Omental fat pad (tissue), 4 donors: ENCODE data around the genes TEDC2, TBC1D24, PRSS27 and SRRM2.

- PRO-cap: no peak
- RAMPAGE, long total RNA, 4 experiments: no peak in any of the 4 experiments
These were observed 817 bp downstream of the ABCA3 start for GRCh38 chr16:2339395-2340426.

GRCh38 chr16:2430189-2430838 lies 1.1 kb downstream of the CCNF start:
- PRO-cap: no peak
- RAMPAGE, long total RNA, 4 experiments: no peak in any of the 4 experiments

GRCh38 chr16:2458506-2459431 lies 1.1 kb upstream of the TEDC2 start:
- PRO-cap: no peak
- RAMPAGE, long total RNA, 4 experiments: no peak in any of the 4 experiments

DNA sequence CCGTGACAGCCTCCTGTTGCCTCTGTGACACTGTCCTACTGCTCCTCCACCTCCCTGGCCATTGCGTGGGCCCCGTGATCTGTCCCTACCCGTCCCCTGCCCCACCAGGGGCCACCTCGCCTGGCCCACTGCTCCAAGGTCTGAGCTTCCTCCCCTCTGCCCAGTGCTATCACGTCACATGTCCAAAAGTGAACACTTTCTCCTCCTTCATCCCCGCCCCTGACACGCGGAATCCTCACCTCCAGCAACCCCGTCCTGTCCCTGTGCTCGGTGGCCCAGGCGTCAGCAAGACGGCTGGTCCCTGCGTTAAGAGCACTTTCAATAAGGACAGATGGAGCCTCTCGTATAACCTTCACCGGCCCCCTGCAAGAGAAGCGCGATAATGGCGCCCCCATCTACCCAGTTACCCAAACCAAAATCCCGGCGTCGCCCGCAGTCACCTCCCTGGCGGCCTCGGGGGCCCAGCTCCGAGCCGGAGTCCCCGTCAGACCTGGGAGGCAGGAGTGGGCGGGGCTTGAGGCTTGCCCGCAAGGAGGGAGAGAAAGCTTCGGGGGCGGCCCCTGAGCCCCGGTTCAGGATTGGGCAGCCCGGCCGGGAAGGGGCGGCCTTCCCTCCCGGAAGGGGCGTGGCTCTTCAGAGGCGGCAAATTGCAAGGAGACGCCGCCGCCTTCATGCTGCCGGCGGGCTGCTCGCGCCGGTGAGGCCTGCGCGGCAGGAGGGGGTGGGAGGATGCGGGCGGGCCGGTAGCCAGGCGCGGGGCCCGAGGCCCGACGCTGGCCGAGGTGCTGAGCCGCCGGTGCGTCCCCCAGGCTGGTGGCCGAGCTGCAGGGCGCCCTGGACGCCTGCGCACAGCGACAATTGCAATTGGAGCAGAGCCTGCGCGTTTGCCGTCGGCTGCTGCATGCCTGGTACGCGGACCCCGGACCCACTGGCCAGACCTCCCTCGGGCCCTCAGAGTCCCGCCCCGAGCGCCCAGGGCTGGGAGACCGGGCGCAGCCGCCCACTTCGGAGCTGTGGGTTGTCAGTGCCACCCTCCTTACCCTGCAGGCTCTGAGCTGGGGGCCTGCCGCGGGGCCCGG lies at the start of gene TEDC2:
TSS of gene TEDC2 (plus strand) at position 636 of the 1,079 bp plus-strand sequence.
- PRO-cap: no peak
- RAMPAGE, long total RNA, 4 experiments: no peak in any of the 4 experiments

DNA sequence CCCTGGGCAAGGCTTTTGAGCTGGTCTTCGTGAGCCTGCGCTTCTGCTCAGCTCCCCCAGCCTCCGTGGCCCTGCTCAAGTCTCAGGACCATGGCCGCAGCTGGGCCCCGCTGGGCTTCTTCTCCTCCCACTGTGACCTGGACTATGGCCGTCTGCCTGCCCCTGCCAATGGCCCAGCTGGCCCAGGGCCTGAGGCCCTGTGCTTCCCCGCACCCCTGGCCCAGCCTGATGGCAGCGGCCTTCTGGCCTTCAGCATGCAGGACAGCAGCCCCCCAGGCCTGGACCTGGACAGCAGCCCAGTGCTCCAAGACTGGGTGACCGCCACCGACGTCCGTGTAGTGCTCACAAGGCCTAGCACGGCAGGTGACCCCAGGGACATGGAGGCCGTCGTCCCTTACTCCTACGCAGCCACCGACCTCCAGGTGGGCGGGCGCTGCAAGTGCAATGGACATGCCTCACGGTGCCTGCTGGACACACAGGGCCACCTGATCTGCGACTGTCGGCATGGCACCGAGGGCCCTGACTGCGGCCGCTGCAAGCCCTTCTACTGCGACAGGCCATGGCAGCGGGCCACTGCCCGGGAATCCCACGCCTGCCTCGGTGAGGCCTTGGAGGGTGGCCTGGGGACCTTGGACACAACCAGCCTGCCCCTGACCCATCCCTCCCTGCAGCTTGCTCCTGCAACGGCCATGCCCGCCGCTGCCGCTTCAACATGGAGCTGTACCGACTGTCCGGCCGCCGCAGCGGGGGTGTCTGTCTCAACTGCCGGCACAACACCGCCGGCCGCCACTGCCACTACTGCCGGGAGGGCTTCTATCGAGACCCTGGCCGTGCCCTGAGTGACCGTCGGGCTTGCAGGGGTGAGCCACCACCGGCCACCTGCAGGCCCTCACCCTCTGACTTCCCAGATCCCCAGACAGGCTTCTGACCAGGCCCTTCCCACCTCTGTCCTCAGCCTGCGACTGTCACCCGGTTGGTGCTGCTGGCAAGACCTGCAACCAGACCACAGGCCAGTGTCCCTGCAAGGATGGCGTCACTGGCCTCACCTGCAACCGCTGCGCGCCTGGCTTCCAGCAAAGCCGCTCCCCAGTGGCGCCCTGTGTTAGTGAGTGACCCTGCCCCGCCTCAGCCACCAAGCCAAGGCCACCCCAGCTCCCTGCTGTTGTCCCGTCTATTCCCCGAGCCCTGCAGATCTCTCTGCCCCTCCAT lies 1.3 kb downstream of the NTN3 start:
- PRO-cap: no peak
- RAMPAGE, long total RNA, 4 experiments: no peak in any of the 4 experiments

- PRO-cap: bidirectional peak, plus-strand start at chr16:2475127, minus-strand start at chr16:2475033
- RAMPAGE, long total RNA, 4 experiments: start-site peak on the plus strand in 4 of 4 experiments, at chr16:2475061-2475151 at its widest, 22 to 65 reads per replicate
These were observed at the start of gene TBC1D24 for GRCh38 chr16:2474573-2475344. Gene TBC1D24, plus strand, starts transcription at chr16:2475127.

DNA sequence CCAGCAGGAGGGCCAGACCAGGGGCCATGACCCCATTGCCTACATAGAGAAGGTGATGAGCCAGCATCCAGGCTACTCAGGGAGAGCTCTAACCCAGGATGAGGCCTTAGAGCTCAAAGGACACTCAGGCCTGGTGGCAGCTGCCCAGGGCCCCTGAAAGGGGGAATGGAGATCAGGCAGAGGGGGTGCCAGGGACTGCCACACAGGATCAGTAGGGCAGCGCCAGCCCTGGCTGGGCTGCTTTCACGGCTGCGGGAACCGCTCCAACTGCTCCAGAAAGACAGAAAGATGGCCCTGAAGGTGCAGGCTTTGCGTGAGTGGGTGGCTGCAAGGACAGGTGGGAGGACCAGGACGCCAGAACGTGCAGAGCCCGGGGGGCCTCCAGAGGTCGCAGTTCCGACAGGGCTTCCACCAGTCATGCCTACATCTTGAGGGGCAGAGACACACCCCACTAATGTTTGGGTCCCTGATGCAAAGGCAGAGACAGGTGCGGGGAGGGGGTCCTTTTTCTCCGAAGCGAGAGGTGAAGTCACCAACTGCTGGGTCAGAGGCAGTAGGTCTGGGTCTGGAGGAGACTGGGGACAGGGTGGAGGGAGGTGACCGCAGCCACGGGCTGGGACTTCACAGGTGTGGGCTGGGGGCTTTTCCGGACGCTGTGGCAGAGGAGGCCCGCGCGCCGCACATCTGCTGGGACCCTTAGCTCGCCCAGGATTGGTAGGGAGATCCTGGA lies 804 bp upstream of the ATP6V0C start:
- PRO-cap: no peak
- RAMPAGE, long total RNA, 4 experiments: no peak in any of the 4 experiments

GRCh38 chr16:2540285-2541092 lies 2.7 kb downstream of the PDPK1 start:
- PRO-cap: no peak
- RAMPAGE, long total RNA, 4 experiments: no peak in any of the 4 experiments

GRCh38 chr16:2682100-2682464 lies 241 bp upstream of the KCTD5 start:
- PRO-cap: bidirectional peak, plus-strand start at chr16:2682524, minus-strand start at chr16:2682390
- RAMPAGE, long total RNA, 4 experiments: start-site peak on the minus strand in 1 of 4 experiments, at chr16:2682360-2682384 at its widest, 13 reads per replicate

DNA sequence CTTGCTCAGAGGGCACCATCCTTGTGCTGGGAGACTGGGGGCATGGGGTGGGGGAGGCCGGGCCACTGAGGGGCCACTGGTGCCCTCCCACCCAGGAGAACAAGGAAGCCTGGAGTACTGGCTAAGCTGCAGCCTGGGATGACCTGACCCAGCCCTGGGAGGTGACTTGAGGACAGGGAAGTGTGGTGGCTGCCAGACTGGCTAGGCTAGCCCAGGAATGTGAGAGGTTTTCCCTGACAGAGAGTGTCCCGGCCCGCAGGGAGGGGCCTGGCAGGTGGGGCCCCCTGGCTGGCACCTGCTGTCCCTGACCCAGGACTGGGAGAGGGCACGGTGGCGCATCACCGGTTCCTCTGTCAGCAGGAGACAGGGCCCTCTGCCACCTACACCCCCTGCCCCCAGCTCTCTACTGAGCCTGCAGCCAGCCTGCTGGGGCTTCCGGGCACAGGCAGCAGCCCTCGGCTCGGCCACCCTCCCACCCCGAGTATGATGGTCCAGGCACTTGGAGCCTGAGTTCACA lies 737 bp downstream of the PRSS27 start:
- PRO-cap: no peak
- RAMPAGE, long total RNA, 4 experiments: no peak in any of the 4 experiments

- PRO-cap: no peak
- RAMPAGE, long total RNA, 4 experiments: no peak in any of the 4 experiments
These were observed at the start of gene PRSS27 for GRCh38 chr16:2720027-2720436. Gene PRSS27, minus strand, starts transcription at chr16:2720224.

GRCh38 chr16:2720909-2722061 lies 1.3 kb upstream of the PRSS27 start:
- PRO-cap: unidirectional peak, minus-strand start at chr16:2721051
- RAMPAGE, long total RNA, 4 experiments: start-site peak on the minus strand in 1 of 4 experiments, at chr16:2721049-2721077 at its widest, 6 reads per replicate

DNA sequence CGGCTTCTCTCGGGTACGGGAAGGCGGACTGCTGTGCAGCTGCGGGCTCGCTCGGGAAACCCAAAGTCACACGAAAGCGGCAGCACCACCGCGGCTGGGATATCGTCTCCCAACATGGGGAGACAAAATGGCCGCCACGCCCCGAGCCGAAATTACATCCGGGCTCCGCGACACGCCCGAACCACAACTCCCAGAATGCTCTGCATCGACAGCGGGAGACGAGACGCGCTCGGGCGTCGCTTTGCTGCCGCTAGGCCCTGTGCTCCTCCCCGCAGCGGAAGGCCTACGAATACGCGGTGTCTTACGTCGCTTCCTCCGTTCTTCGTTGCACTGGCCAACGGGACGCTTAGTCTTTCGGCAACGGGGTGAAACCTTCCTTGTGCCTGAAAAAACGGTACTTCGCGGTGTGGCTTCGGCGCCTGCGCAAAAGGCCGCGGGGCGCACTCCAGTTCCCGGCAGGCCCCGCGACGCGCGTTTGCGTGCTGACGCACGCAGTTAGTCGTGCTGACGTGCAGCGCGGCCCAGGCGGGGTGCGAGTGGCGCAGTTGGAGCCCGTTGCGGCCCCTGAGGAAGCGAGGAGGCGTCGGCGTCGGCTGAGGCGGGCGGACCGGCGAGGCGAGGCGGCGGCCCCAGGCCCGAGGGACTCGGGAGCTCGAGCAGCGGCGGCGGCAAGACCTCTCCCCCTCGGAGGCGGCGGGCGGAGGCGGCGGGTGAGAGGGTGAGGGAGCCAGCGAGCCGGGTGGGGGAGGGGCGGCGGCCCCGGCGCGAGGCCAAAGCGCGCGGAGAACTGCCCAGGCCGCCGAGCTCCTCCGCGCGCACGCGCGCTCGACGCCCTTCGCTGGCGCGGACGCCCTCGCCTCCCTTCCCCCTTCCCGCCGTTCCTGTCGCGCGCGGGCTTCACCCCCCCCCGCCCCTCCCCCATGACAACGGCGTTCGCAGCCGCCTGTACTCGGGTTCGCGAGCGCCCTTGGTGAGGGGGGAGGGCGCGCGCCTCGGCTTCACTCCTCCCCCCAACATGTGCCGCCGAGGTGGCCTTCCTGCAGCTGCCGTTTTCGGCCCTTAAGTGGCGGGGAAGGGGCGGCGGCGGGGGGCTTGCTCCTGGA lies at the start of gene SRRM2:
TSS of gene SRRM2 (plus strand) at position 502 of the 1,103 bp plus-strand sequence.
- PRO-cap: unidirectional peak, plus-strand start at position 548 of the sequence
- RAMPAGE, long total RNA, 4 experiments: start-site peak on the minus strand in 2 of 4 experiments, centred at positions 127 to 460 of the sequence, 5 to 8 reads per replicate

GRCh38 chr16:3051374-3051947 lies 5.1 kb downstream of the MMP25 start:
- PRO-cap: no peak
- RAMPAGE, long total RNA, 4 experiments: no peak in any of the 4 experiments

DNA sequence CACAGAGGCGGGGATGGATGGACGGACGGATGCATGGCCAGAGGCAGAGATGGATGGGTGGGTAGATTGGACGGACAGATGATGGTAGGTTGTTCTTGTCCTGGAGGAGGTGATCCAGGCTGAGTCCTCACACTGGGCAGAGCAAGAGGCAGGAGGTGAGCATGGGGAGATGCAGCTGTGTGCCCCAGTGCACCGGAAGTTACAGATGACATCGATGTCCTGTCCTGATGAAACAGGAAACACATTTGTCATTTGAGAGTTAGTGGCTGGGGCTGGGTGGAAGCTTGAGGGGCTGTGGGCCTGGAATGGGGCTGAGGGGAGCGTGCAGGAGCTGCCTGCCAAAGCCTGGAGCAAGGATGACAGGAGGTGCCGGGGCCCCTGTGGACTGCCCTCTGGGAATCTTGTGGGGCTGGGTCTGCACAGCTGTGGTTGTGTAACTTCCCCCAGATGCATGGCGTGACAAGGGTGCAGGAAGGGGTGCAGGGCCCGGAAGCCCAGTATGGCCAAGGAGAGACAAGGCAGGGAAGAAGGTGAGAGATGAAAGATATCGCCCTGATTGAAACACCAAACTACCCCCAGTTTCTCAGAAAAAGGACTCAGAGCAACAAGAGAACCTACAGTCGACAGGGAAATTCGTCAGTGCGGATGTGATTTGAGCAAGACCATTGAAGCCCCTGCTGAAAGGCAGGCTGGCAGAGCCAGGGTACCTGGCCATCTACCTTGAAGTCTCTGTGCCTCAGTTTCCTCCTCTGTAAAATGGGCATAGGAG lies 8.6 kb downstream of the MMP25 start:
- PRO-cap: no peak
- RAMPAGE, long total RNA, 4 experiments: no peak in any of the 4 experiments

- PRO-cap: unidirectional peak, plus-strand start at chr16:3059604
- RAMPAGE, long total RNA, 4 experiments: start-site peak on the minus strand in 1 of 4 experiments, at chr16:3059328-3059358 at its widest, 11 reads per replicate
These were observed 6.4 kb upstream of the IL32 start for GRCh38 chr16:3058632-3059896.

DNA sequence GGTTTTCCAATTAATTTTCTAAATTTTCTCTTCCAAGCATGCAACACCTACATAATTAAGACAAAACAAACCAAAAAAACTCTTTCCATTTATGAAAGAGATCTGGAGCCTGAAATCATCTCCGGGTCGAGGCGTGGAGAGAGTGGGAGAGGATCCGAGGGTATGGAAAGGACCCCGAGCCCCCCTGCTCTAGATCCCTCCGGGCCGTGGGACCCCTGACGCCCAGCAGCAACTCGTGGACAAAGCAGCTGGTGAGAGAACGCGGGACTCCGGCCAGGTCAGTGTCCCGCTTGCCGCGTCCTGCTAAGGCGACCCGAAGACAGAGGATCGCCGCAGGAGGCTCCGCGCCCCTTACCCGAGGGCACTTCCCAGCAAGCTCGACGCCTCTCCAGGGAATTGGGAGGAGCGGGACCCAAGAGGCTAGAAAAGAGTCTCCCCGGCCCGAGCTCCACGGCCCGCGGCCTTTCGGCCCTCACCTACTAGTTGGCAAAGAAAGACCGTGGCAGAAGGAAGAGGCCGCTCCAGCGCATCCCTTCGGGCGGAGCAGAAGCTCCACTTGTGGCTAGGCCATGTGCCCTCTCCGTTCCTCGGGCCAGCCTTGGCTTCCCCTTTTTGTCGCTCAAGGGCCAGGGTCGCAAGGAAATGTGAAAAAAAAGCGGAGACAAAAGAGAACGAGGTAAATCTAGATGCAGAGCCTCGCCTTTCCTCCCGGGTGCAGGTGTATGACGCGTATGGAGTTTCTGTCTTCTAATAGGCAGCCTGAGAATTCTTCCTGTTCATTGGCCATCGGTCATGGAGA lies 476 bp upstream of the ZNF213 start:
- PRO-cap: bidirectional peak, plus-strand start outside the sequence, minus-strand start at position 716 of the sequence
- RAMPAGE, long total RNA, 4 experiments: start-site peak on the minus strand in 2 of 4 experiments, centred at positions 695 to 715 of the sequence, 9 to 17 reads per replicate

DNA sequence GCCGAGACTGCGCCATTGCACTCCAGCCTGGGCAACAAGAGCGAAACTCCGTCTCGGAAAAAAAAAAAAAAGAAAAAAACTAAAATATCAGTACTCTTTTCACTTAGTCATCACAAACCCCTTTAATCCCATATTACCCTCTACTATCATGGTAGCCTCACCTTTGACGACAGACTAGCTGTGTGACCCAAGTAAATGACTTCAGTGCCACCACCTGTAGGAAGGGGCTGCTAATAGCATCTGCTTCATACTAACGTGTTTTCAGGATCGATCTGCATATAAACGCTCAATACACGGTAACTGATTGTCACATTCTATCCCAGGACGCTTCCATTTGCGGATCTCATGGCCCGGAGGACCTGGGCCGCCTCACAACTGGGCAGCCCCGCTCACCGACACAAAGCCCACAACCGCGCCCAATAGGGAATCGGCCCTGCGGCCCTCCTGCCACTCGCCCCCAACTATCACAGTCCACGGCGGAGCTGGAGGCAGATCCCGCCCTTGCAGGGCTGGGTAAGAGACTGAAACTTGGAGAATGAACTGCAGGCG lies 1.1 kb upstream of the ZNF263 start:
- PRO-cap: no peak
- RAMPAGE, long total RNA, 4 experiments: no peak in any of the 4 experiments

DNA sequence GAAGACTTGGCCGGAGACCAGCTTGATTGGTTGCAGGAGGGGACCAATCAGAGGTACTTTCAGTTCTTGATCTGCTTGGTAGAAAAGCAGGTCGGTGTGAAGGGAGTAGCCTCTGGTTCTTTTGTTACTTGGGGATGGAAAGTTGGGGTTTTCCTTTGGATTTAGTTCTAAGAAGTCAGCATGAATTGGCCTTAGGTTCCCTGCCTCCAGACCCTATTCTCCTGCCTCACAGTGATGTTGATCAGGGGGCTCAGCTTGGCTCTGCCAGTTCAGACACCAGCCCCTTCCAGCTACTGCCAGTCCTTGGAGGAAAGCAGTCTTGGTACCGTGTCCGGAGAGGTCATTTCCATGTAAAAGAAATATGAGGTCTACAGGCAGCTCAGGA lies 24.7 kb downstream of the NAA60 start:
- PRO-cap: no peak
- RAMPAGE, long total RNA, 4 experiments: no peak in any of the 4 experiments

DNA sequence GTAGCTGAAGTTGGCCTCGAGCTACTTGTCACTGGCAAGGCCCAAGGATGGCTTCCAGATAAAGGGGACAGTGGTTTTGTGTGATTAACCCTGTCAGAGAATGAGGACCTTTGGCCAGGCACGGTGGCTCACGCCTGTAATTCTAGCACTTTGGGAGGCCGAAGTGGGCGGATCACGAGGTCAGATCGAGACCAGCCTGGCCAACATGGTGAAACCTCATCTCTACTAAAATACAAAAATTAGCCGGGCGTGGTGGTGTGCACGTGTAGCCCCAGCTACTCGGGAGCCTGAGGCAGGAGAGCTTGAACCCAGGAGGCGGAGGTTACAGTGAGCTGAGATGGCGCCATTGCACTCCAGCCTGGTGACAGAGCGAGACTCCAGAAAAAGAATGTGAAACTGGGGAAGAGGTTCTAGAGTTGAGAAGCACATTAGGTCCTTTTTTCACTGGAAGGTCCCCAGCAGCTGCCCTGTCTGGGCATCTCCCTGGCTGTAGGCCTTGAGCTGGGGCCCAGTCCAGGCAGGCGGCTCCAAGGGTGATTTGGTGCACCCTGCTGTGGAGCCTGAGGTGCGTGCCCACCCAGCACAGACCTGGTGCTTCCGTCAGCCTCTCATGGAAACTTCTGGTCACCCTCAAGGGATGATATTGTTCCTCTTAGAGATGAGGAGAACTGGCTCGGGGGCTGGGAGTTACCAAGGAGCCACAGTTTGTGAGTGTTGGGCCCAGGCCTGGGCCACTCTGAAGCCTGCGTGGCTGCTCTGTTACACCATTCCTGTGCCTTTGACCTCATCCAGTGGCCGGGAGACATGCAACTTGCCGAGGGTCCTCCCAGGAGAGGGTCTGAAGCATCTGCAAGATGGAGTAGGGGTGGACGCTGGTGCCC lies 8.0 kb downstream of the C16orf90 start:
- PRO-cap: no peak
- RAMPAGE, long total RNA, 4 experiments: no peak in any of the 4 experiments